ReNcell CX (cell line): Measurements from ENCODE around the gene NKX2-4.

- PRO-cap, result no peak
These were observed 155.2 kb upstream of the INSM1 start for GRCh38 chr20:20212528-20213293.

DNA sequence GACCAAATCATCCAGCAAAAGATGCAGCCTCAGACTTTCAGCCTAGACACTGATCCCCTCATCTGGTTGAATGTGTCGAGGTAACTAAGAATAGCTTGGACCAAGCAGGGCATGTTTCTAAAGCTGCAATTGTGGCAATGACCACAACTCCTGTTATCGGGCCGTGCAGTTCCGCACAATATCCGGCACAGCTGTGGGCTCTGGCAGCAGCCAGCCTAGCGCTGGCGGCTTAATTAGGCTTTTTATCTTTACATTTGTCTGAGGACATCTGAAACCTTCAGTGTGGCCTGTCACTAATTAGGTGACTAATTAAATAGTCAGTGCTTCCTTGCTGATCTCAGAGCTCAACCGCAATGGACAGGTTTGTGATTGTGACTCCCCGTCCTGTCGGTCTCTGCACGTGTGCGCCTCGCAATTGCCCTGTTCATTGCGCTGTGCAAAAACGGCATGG, 134.9 kb upstream of the INSM1 start:
- PRO-cap, result no peak

- PRO-cap, result no peak
These were observed 153.0 kb downstream of the INSM1 start for GRCh38 chr20:20520813-20521480.

- PRO-cap, result no peak
These were observed 118.9 kb downstream of the RALGAPA2 start for GRCh38 chr20:20593430-20594044.

- PRO-cap, result no peak
These were observed 109.1 kb downstream of the RALGAPA2 start for GRCh38 chr20:20603374-20603772.

- PRO-cap, result no peak
These were observed 16.1 kb downstream of the RALGAPA2 start for GRCh38 chr20:20696234-20696860.

GRCh38 chr20:20711456-20711678, 1.1 kb downstream of the RALGAPA2 start:
- PRO-cap, result no peak

DNA sequence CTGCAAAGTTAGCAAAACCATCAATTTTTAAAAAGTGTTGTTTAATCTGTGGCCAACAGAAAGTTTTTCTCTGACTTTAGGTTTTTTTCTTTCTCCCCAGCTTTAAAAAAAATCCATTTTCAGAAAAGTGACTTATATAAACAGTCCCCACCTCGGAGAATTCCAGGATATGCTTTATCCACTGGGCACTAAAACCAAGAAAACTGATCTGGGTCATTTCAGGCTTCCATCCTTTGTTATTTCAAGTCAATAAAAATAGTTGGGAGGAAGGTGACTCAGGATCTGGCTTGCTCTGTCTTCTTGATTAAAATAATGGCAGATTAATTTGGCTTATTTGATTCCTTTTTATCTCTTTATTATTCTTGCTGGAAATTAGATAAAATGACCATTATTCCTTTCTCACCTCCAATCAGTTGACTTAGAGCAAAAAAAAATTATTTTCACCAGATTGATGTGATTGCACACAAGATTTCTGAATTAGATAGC, 19.2 kb upstream of the RALGAPA2 start:
- PRO-cap, result no peak

- PRO-cap, result no peak
These were observed 25.1 kb upstream of the KIZ start for GRCh38 chr20:21100625-21101294.

DNA sequence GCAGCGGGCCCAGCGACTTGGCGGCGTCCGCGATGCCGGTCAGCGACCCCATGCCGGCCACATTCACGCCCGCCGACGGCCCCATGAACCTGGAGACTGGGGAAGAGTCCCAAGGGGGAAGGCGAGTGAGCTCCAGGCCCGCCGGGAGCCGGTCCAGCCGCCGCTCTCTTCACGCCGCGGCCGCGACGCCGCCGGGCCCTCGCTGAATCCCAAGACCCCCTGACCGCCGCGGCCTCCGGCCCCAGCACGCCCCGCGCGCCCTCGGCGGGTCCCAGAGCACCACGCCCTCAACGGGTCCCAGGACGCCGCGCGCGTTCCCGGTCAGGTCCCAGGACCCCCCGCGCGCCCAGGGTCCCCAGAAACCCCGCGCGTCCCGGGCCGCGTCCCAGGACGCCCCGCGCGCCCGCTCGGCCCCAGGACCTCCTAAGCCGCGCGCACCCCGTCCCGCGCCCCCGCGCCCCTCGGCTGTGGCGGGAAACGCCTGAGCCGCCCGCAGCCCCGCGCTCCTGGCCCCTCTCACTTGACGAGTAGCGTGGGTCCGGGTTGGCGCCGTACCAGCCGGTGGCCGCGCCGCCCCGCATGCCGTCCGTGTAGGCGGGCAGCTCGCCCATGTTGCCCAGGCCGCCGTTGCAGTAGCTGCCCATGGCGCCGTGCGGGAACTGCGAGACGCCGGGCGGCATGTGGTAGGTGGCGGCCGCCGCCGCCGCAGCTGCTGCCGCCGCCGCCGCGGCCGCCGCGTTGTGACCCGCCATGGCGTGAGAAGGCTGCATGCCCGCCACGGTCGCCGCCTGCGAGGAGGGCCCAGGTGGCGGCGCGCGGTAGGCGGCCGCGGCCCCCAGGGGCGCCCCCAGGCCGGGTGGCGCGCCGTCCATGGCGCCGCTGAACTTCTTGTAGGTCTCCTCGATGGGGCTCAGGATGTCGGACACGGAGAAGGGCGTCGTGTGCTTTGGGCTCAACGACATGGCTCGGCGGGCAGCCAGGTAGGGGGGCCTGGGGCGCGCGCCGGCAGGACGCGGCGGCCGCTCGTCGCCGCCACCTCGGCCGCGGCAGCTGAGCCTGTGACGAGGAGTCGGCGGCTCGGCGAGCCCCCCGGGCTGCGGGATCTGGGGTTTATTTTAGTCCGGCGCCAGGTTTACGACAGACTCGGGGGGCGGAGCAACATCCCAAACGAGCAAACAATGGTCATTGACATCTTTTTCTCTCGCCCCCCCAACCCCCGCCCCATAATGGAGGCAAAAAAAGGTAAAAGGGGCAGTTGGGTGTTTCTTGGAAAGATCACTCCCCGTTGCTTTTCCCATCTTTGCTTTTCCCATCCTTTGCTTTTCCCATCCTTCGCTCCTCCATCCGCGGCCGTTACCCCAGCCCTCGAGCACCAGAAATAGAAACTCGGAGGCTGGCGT, at the start of gene NKX2-4:
NKX2-4 (minus strand) TSS at position 1,089 of the 1,400 bp plus-strand sequence.
- PRO-cap, result no peak

DNA sequence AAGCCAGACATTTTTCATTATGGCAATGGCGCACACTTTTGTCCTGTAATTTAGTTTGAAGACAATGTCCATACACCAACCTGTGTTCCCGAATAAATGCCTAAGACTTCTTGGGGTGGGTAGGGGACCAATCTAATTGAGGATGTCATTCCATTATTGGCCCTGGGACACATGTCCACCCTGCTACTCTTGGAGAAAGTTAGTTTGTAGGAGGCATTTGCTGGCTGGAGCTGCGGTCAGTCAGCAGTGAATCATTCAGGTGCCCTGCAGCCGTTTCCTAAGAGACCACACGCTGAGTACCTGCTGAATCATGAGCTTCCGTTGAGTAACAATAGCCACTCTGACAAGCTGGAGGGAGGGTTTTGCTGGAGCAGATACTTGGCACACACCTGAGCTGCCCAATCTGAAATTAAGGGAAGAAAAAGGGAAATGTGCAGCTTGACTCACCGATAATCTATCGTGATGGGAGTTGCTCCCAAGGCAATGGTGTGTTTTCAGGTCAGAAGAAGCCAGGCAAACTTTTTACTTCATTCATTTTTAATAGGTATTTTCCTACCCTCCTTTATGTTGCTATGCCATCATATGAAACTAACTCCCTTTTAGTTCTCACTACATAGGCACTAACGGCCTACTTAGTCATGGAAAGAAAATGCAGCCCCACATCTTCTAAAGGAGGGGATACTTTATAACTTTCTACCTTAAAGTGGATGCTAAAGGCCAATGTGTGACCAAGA, 194.1 kb downstream of the FOXA2 start:
- PRO-cap, result no peak

DNA sequence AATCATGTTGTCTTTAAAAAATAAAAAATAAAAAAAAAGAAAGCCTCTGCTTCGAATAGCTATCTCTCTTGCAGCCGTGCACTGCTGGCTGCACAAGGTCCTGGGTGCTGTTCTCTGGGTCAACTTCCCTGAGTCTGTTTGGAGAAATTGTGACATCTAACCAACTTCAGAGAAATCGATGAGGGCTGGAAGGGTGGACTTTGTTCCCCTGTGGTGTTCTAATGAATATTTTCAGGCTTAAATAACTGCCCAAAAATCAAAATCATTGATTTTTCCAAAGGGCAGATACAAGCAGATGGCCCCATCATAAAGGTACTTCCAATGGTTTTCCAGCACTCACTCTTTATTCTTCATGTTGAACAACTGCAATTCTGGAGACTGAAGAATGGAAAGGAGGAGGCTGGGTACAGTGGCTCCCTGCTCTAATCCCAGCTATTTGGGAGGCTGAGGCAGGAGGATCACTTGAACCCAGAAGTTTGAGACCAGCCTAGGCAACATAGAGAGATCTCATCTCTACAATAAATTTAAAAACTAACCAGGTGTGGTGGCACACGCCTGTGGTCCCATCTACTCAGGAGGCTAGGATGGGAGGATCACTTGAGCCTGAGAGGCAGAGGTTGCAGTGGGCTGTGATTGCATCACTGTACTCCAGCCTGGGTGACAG, 59.2 kb downstream of the FOXA2 start:
- PRO-cap, result no peak

GRCh38 chr20:22563302-22564632, 20.6 kb downstream of the FOXA2 start:
- PRO-cap, result no peak

DNA sequence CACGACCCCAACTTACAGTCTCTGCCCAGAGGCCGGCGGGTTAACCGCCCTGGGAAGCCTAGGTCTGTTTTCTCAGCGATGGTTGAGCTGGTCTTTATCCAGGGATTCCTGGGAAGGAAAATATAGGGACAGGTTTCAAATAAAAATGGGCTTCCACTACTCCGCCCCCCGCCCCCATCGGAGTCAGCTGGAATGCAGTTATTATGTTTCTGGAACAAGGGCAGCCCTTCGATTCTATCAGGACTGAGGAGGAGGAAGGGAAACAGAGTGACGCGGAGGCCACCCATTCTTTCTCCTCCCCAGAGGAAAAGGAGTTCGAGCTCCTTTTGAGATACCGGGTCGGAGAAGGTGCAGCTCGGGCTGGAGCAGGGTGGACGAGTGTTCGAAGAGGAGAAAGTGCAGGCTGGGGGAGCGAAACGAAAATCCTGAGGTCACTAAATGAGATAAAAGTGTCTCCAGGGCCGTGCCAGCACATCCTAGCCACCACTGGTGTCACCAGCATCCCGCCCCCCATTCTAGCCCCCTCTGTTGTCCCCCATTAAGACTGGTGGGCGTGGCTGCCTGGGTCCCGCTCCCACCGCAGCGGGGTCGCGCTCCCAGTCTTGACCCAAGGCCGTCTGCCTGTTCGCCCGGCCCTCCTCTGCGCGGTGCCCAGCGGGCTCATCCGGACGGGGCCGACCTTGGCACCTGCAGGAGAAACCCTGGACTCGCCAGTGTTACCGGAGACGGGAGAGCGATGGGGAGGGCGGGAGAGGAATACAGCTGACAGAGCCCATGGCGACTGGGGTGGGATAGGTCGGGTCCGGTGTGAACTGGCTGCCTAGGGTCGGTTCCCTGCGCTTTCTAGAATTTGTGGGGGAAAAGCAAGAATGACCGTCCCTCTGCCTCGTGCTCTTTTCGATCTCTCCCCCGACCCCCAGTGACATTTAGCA, 16.3 kb downstream of the FOXA2 start:
- PRO-cap, result no peak

DNA sequence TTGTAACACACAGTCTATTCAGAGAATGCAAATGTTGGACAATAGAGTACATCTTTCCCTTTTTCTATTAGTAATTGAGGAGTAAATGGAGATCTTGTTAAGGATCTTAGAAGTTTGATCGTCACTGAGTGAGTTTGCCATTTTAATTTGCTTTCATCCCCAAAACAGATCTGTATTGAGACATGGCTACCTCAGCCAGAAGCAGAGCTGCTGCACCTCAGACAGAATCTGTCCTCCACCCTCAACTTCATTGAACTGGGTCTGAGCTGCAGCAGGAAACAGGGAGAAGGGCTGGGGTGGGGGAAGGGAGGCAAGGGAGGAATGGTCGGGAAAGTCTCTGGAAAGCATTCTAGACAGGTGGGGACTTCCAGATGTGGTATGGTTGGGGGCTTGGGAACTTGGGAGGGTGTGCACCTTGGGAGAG, 13.4 kb downstream of the FOXA2 start:
- PRO-cap, result no peak

DNA sequence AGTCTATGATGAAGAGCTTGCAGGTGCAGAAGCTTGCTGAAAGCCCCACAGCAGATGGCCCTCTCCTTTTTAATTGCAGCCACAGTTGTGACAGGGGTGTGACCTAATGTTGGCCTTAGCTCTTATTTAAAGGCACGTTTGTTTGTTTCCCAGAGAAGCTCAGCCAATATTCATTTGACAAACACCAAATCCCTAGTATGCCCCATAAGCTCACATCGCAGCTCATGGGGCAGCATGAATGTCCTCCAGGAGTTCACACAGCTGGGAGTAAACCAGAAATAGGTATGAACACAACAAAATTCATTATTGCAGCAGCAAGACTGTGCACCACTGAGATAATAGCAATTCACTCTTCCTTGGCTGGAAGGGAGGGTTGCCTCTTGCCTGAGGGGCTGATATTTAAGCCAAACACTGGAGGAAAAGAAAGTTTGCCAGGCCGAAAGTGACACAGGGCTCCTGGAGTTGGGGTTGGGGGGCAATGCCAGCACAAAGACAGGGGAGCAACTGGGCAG, 12.4 kb upstream of the FOXA2 start:
- PRO-cap, result no peak

DNA sequence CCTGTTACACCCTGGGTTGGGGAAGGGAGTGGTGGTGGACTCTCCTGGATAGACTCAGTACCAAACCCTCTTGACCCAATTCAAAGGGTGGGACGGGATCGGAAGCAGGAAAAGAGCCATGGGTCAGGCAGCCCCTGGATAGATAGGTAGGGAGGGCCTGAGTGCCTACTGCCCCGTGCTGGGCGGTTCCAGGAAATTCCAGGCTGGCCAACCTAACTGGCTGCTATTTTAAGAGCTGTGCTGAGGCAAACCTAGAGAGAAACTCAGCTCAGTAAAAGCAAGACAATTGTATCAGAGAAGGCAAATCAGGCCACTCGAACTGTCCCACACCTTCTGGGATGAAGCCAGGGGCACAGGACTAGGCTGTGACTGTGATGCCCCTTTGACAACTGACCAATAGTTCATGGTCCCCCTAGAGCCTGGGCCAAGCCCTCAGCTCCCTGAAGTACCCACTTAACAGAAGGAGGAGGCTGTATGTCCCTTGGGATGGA, 179.2 kb upstream of the FOXA2 start:
- PRO-cap, result no peak

GRCh38 chr20:23047074-23048234, 2.0 kb downstream of the THBD start:
- PRO-cap, result no peak

- PRO-cap, result no peak
These were observed 318 bp downstream of the THBD start for GRCh38 chr20:23049210-23049497.

GRCh38 chr20:23084646-23085603, 1.2 kb downstream of the CD93 start:
- PRO-cap, result no peak